ENCODE measurements around a stretch of chr11.

DNA sequence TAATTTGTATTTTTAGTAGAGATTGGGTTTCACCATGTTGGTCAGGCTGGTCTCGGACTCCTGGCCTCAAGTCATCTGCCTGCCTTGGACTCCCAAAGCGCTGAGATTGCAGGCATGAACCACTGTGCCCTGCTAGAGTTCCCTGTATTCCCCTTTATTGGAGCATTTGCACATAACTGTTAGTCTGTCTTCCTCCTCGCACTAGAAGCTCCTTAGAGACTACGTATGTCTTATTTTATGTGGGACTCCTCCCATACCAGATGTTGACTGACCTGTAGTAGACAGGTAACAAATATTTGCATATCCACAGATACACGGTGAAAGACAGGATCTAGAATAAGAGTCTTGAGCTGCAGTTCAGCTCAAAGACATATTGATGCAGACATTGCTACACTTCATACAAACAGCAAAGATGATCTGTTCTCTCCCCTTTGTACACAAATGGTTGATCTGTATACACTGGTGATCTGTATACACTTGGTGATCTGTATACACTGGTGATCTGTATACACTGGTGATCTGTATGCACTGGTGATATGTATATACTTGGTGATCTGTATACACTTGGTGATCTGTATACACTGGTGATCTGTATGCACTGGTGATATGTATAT lies 40.8 kb downstream of the SWAP70 start:
- PRO-cap, 3 experiments = no peak in any of the 3 experiments
- RAMPAGE, long total RNA = no peak

- PRO-cap, 3 experiments = no peak in any of the 3 experiments
- RAMPAGE, long total RNA = no peak
These were observed 92.7 kb downstream of the SWAP70 start for GRCh38 chr11:9756271-9757257.

- PRO-cap, 3 experiments = no peak in any of the 3 experiments
- RAMPAGE, long total RNA = no peak
These were observed 304.6 kb downstream of the SWAP70 start for GRCh38 chr11:9968196-9969204.

GRCh38 chr11:10122593-10123336 lies 171.3 kb downstream of the SBF2 start:
- PRO-cap, 3 experiments = no peak in any of the 3 experiments
- RAMPAGE, long total RNA = no peak

DNA sequence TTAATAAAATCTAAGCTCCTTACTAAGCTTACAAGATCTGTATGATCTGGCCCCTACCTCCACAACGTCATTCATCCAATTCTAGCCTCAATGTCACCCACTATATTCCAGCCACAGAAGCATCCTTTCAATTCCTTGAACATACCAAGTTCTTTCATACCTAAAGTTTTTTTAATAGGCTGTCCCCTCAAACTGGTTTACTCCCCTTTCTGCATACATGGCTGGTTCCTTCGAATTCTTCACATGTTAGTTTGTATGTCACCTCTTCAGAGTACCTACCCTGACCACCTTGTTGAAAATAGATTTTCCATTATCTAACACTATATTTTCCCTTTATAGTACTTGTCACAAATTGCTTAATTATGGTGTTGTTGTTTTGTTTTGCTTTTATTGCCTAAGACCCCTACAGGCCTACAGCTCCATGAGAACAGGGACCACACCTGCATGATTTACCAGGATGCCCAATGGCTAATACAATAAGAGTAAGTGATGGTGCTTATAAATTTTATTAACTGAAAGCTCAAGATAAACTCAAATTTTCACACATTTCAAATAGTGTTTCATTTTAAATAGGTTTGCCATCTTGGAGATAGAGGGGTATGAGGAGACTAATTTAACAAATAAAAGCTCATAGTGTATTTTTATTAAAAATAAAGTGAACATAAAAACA lies 69.4 kb downstream of the SBF2 start:
- PRO-cap, 3 experiments = no peak in any of the 3 experiments
- RAMPAGE, long total RNA = no peak

DNA sequence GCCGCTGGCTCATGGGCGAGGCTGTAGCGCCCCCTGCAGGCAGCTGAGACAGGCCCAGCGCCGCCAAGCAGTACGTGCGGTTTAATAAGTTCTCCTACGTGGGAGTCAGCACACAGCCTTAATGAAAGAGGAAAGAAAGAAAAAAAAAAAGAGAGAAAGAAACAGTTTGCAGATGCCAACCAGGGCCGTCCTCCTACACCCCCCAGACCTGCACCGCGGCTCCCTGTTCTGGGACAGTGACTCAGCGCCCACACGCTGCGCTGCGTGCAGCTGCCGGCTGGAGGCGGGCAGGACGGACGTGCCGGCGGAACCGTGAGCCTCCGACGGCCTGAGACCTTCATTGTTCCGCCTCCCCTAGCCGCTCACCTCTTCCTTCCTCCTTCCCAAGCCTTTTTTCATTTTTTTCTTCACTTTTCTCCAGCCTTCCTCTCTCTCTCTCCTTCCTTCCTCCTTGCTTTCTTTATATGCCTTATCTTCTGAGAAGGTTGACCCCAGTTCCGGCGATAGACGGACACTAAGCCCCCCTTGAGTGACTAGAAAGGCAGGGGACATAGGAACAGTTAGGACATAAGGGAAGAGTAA lies 3.1 kb downstream of the ADM start:
- PRO-cap, 3 experiments = no peak in any of the 3 experiments
- RAMPAGE, long total RNA = no peak

DNA sequence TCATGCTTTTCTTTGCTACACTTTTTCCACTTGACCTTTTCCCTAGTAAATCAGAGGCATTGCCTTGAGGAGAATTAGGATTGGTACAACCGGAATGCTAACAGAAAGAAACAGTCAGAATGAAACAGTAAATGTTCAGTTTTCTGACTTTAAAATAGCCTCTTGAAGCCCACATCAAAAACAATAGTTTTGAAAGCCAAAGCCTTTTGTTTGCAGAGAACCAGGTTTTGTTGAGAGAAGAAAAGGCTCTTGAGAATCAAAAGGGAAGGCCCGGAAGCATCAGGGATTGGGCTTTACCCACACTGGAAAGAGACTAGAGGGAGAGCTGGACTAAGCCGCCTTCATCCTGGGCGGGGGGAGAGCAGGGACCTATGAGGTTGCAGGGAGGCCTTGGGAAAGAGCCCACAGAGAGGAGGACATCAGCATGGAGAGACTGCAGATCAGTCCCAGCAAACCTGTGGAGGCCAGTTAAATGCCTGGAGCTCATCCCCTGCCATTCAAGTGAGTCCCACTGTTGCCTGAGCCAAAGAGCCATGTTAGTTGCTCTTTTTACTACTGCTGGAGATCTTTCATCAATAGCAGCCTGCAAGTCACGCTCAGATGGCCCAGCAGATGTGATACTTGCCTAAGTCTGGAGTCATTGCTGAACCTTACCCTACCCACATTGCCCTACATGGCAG lies 12.5 kb downstream of the ADM start:
- PRO-cap, 3 experiments = no peak in any of the 3 experiments
- RAMPAGE, long total RNA = no peak

DNA sequence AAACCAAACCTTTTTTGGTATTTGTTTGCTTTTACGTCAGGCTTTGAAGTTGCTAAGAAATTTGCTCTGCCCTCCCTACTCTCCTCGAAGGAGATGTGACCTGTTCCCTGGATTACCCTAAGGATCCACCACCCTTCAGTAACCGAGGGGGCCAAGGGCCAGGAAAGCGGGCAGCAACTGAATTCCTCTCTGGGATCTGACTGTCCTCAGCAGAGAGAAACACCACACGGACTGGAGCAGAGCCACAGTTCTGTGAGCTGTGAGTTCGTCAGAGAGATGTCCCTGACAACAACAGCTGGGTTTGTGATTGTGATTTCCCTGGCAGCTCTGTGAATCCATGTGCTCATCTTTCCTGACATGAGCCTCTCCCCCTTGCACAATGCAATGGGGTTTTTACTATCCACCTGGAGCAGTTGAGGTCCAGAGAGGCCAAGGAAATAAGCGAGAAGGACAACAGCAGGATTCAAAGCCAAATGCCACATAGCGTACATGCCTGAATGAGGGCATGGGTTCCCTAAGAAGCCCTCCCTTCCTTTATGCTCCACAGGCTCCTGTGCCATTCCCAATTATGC lies 69.4 kb upstream of the AMPD3 start:
- PRO-cap, 3 experiments = no peak in any of the 3 experiments
- RAMPAGE, long total RNA = no peak

DNA sequence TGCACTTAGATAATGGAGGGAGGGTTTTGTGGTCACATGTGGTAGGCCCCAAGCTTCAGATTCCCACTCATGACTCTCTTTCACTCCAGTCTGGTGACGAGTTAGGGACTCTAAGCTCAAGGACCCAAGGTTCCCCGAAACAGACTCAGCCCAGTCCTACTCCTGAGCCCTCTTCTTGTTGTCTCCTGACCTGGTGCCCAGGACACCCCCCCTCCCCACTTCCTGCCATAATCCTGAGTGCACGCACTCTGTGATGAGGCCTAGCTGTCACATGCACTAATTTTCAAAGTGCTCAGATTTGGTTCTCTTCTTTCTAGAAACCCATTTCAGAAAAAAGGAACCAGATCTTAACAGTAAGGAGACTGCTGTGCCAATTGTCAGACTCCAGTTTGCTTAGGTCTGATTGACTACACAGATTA lies 10.1 kb upstream of the AMPD3 start:
- PRO-cap, 3 experiments = no peak in any of the 3 experiments
- RAMPAGE, long total RNA = no peak

DNA sequence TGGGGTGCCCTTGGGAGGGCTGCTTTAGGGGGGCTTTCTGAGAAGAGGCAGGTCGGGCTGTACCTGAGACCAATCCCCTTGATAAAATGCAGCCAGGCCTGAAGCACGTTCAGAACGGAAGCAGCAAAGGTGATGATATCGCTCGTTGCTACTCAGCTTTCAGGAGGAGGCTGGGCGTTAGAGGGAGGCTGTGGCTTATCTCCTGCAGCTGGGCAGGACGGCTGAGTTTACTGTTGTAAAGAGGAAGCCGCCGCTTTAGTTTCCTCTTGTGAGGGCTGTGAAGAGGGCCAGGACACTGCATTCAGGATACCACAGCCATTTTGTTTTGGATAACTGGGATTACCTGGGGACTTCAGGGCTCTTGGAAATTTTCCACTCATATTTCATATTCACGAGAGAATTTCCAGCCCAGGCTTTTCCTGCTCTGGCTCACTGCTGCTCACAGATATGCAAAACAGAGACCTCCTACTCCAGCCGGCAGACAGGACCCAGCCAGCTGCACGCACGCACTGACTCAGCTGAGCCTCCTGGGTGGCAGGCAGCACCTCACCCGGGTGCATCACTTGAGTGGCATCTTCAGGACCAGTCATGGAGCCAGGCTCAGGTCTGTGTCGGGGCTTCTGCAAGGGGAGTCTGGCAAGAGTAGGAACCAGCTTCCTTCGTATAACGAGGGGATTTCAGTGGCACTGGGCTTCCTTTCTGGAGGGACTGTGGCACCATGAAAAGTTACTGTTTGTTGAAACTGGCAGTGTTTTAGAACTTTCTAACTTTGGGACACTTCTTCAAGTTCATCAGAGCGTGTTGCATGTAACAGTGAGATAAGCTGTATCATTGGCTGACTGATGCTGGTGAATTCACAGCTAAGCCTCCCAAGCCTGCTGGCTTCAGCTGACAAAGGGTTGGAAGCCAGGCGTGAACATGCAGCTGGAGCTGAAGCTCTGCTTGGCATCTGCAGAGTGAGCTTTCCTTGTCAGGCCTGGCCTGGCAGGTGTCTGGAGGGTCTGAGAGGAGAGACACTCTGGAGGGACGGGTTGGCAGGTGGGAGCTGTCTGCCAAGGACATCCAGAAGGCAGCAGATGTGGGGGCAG lies 1.1 kb downstream of the AMPD3 start:
- PRO-cap, 3 experiments = no peak in any of the 3 experiments
- RAMPAGE, long total RNA = no peak

DNA sequence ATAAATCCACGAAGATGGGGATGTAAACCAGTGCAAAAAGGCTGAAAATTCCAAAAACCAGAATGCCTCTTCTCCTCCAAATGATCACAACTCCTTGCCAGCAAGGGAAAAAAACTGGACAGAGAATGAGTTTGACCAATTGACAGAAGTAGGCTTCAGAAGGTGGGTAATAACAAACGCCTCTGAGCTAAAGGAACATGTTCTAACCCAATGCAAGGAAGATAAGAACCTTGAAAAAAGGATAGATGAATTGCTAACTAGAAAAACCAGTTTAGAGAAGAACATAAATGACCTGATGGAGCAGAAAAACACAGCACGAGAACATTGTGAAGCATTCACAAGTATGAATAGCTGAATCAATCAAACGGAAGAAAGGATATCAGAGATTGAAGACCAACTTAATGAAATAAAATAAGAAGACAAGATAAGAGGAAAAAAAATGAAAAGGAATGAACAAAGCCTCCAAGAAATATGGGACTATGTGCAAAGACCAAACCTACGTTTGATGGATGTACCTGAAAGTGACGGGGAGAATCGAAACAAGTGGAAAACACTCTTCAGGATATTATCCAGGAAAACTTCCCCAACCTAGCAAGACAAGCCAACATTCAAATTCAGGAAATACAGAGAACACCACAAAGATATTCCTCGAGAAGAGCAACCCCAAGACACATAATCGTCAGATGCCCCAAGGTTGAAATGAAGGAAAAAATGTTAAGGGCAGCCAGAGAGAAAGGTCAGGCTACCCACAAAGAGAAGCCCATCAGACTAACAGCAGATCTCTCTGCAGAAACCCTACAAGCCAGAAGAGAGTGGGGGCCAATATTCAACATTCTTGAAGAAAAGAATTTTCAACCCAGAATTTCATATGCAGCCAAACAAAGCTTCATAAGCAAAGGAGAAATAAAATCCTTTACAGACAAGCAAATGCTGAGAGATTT lies 12.2 kb downstream of the AMPD3 start:
- PRO-cap, 3 experiments = no peak in any of the 3 experiments
- RAMPAGE, long total RNA = no peak

GRCh38 chr11:10563621-10564552 lies 4.6 kb downstream of the LYVE1 start:
- PRO-cap, 3 experiments = no peak in any of the 3 experiments
- RAMPAGE, long total RNA = no peak

- PRO-cap, 3 experiments = no peak in any of the 3 experiments
- RAMPAGE, long total RNA = no peak
These were observed 12.1 kb upstream of the LYVE1 start for GRCh38 chr11:10580461-10581104.

DNA sequence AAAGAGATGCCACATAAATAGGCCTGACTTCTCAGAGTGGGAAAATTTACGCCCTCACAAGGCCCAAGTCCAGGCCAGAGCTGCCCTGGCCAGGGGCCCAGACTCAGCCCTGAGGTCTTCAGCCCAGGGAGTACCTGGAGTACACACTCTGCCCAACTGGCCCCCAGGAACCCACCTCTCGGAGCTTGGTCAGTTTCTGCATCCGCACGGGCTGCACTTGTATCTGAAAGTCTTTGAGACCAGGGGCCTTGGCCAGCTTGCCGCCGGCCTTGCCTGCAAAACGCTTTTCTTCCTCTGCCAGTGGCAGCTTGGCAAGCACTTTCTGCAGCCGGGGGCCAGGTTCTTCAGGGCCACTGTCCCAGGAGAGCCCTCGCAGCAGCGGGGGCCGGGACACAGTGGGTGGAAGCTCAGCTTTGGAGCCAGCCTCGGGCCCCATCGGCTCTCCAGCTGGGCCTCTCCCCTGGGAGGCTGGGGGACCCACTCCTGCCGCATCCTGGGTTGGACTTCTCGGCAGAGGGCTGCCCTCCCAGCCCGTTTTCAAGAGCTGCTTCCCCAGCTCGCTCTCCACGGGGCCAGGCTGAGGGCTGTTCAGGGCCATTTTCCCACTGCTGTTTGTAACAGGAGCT lies 57.4 kb upstream of the LYVE1 start:
- PRO-cap, 3 experiments = no peak in any of the 3 experiments
- RAMPAGE, long total RNA = no peak

GRCh38 chr11:10657971-10658485 lies 35.5 kb downstream of the IRAG1 start:
- PRO-cap, 3 experiments = no peak in any of the 3 experiments
- RAMPAGE, long total RNA = no peak

DNA sequence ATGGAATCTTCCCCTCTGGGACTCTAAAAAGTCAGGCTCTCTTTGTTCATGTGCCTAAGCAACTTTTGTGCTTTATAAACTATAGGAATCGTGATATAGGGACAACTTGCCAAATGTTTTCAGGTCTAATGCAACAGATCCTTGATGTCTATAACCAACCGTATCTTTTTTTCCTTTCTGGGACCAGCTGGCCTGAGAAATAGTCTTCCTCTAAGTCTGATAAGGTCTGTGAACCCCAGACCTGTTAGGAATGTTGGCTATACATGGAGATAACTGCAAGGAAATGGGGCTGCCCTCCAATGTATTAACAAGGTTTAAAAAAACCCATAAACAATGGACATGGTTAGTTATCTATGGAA lies 11.3 kb downstream of the IRAG1 start:
- PRO-cap, 3 experiments = no peak in any of the 3 experiments
- RAMPAGE, long total RNA = no peak

DNA sequence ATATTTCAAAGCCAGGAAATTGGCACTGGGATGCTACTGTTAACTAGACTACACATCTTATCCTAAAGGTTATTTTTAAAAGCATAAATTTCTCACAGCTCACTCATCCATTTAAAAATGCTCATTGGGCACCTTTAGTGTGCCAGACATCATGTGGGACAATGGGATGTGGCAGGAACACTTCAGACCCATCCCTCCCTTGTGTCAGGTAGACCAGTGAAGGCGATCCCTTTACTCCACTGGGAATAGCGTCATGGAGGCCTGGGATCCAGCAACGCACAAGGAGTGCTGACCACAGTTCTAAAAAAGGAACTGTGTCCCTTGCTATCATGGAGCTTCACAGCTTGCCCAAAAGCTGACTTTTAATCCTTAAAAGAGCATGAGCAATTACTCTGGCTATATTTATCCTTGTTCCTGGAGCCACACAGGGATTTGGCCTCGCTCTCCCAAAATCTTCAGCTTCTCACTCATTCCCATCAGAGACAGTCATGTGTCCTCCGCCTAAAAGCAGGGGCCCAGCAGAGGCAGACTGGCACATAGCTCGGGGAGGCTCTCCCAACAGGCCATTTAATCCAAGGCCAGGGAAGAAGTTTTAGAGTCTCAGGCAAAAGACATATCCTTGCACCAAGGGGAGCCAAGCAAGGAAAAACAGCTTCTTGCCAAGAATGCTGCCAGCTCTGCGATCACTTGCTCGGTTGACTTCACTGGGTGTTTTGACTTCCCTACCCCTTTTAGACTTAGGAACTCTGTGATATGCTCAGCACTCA lies 3.4 kb upstream of the IRAG1 start:
- PRO-cap, 3 experiments = no peak in any of the 3 experiments
- RAMPAGE, long total RNA = no peak

DNA sequence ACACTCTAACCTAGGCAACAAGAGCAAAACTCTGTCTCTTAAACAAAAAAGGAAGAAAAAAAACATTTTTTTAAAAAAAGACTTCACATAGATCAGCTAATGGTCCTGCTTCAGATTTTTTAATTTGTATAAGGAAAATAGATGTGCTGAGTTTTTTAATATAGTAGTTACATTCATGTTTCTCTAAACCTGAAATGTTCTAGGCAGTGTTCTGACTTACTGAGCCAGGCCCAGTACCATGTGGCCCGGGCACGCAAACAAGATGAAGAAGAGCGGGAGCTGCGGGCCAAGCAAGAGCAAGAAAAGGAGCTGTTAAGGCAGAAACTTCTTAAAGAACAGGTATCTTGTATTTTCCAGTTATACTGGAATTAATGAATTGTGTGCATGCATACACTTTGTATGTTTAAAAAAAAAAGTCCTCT lies 21.3 kb downstream of the CTR9 start:
- PRO-cap, 3 experiments = no peak in any of the 3 experiments
- RAMPAGE, long total RNA = no peak

- PRO-cap, 3 experiments = no peak in any of the 3 experiments
- RAMPAGE, long total RNA = no peak
These were observed 12.4 kb downstream of the EIF4G2 start for GRCh38 chr11:10796060-10796947.

GRCh38 chr11:10856728-10857660 lies 859 bp downstream of the ZBED5 start:
- PRO-cap, 3 experiments = peak in 2 of 3 experiments; most common plus-strand start chr11:10857406 (in 2); most common minus-strand start chr11:10857607 (in 1)
- RAMPAGE, long total RNA = no peak

Data from cerebellum (tissue), 5 donors.